ENCODE measurements around the gene ADGRD1.

DNA sequence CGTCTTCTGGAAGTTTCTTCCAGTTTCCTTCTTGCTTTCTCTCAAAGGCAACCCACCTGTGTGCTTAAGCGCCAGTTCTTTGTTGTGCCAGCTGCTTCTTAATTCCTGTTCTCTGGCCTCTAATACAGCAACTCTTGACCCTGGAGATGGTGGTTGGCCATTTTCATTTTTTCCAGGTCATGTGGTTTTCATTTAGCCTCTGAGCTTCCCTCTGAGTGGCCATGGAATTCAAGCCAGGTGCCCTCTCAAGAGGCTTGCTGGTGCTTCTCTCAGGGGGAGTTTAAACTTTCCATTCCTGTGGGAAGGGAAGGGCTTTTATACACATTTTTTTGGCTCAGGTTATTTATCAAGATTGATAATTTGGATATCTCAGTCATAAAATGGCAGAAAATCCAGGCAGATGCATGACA lies 950.0 kb upstream of the TMEM132C start:
- PRO-cap, result no peak

- PRO-cap, result no peak
These were observed 219.9 kb downstream of the TMEM132C start for GRCh38 chr12:128486889-128487283.

GRCh38 chr12:128829596-128830409 lies 6.0 kb upstream of the SLC15A4 start:
- PRO-cap, result no peak

DNA sequence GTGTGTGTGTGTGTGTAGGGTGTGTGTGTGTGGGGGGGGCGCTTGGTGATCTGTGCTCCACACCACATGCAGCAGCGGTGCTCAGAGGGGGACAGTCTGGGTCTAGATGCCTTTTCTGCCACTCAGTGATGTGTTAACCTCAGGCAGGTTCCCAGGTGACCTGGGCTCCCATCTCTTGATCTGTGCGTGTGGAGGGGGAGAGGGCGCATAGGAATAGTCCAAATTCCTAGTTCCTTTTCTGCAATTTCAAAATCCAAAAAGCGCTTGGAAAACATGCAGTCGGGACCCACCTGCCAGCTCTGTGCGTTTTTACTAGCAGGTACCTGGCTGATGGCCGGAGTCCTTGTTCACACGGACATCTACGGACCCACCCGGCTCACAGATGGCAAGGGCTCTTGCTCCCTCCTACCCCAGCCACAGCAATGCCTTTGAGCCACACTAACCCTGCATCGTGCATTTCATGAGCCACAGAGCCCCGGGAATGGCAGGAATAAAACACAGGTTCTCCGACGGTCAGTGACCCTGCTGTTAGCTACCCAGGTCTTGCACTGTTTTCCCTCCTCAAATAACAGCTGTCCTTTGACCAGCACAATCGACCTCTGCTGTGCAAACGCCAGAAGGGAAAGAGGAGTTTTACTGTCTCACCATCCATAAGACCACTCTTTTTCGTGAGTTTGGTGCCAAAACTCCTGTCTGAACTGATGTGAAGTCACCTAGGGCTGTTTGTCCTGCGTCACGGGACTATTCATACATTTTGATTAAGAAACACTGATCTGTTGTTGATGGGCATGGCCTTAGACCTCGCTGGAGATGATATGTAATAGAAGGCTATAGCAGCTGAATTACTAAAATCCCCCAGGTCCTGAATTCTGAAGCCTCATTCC lies 120.9 kb downstream of the GLT1D1 start:
- PRO-cap, result no peak

DNA sequence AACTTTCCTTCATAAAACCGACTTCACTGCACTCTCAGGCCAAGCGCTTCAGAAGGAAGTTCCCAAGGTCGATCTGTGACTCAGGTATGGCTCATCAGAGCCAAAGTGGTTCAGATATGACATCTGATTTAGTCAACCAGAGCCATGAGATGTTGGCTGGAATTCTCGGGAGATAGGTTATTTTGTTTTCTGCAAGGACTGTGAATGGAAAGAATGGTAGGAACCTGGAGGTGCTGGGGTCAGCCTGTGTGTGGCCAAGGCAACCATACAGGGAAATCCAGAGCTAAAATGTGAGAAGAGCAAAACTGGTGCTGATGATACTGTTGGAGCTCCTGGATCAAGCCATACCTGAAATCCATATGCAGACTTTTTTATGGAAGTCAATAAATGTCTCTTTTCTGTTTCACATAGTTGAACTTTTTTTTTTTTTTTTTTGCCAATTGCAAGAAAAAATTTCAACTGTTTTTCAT lies 445.8 kb downstream of the GLT1D1 start:
- PRO-cap, result unidirectional peak, minus-strand start at position 170 of the sequence

- PRO-cap, result no peak
These were observed 29.3 kb downstream of the TMEM132D start for GRCh38 chr12:129874536-129874840.

DNA sequence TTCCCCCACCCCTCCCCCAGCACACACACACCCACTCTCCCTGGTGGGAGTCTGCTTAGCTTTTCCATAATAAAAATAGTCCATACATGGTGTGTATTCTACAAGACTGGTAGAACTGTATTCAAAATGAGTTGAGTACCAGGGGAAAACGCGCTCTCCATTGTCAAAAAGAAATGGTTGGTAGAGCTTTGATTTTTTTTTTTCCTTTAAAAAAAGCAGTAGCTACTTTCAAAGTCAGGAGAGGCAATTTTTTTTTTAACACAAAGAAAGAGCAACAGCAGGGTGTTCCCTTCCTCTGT lies 63.3 kb downstream of the FZD10 start:
- PRO-cap, result no peak

GRCh38 chr12:130714626-130715204 lies 1.4 kb downstream of the RIMBP2 start:
- PRO-cap, result no peak

GRCh38 chr12:130796862-130797361 lies 42.1 kb downstream of the STX2 start:
- PRO-cap, result no peak

GRCh38 chr12:130870496-130871375 lies 1.1 kb upstream of the RAN start:
- PRO-cap, result no peak

- PRO-cap, result no peak
These were observed 28.0 kb upstream of the ADGRD1 start for GRCh38 chr12:130925591-130926137.

DNA sequence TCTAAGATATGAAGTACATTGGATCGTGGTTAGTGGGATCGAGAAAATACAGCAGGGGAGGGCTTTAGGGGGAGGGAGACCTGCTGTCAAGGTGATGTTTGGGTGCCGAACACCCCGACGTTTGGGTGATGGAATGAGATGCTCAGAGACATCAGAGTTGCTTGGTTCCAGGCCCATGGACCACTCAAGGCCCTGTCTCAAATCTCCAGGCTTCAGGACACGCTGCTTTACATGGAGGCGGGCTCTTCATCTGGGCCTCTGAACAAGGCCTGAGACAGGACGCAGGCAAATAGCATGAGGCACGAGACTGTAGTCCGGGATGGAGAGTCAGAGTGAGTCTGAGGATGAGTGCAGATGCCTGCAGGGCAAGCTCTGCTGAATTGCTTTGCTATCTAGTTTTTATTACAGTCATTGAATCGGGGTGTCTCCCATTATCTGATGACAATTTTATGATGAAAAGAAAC lies 1.7 kb upstream of the ADGRD1 start:
- PRO-cap, result no peak

GRCh38 chr12:130953604-130954354 lies at the start of gene ADGRD1:
TSS of gene ADGRD1 (plus strand) at chr12:130953907.
- PRO-cap, result unidirectional peak, plus-strand start at chr12:130953962

GRCh38 chr12:131007114-131008011 lies 53.7 kb downstream of the ADGRD1 start:
- PRO-cap, result no peak

DNA sequence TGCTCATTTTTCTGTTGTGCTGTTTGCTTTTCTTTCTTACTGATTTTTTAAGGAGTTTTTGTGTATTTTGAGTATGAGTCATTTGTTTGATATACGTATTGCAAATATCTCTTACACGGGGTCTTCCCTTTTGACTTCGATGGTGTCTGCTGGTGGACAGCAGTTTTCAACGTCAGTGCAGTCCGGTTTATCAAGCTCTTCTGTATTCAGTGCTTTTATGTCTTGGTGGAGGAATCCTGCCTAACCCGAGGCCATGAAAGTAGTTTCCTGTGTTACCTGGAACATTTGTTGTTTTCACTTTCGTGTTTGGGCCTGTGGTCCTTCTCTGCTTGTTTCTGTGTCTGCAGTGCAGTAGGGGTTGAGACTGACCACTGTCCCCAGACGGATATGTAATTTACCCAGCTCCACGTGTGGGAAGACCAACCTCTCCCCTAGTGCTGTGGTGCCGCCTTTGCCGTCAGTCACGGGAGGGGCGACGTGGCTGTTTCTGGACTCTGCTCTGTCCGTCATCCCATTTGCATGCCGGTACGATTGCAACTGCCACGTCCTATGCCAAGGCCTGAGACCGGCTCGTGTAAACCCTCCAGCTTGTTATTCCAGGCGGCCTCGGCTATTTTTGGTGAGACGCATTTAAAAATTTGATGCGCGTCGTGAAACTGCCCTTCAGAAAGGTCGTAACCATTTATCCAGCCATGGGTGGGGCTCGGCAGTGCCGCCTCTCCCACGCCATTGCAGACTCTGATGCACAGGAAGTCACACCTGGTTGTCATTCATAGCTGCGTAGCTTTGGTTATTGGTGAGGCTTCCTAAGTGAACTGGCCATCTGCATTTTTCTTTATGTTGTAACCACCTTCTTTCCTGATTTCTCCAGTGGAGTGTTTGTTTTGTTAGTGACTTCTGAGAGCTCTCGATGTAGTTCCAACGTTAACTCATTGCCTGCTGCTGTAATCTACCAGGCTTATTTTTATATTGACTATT lies 74.9 kb downstream of the ADGRD1 start:
- PRO-cap, result no peak

DNA sequence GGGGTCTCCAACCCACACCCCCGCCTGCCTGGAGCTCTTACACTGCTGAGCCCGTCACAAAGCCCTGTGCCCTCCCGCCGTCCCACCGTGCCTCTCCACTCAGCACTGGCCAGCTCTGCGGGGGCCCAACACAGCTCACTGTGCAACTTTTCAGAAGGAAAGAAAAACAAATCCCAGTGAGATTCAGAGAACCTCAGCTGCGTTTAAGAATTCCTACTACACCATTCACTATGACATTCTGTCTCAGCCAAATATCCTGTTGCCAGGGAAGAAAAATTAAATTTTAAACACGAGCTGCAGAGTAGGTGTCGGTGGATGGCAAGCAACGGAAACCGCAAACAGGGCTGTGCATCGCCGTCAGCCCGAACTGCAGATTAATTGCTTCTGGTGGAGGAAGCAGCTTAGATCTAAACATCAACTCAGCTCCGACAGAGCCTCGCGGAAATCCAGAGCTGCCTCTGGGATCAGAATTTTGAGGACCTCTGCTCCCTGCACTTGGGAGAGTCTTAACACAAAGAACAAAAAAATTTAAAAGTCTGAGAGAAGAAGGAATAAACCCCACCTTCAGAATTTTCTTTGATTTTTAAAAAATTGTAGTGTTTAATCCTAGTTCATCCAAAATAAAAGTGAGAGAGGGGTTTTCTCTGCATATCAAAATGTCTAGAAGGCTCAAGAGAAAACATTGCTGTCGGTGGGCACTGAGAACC lies 106.4 kb upstream of the SFSWAP start:
- PRO-cap, result no peak

- PRO-cap, result no peak
These were observed 49.7 kb upstream of the SFSWAP start for GRCh38 chr12:131661217-131661642.

GRCh38 chr12:131682017-131682491 lies 28.8 kb upstream of the SFSWAP start:
- PRO-cap, result no peak

DNA sequence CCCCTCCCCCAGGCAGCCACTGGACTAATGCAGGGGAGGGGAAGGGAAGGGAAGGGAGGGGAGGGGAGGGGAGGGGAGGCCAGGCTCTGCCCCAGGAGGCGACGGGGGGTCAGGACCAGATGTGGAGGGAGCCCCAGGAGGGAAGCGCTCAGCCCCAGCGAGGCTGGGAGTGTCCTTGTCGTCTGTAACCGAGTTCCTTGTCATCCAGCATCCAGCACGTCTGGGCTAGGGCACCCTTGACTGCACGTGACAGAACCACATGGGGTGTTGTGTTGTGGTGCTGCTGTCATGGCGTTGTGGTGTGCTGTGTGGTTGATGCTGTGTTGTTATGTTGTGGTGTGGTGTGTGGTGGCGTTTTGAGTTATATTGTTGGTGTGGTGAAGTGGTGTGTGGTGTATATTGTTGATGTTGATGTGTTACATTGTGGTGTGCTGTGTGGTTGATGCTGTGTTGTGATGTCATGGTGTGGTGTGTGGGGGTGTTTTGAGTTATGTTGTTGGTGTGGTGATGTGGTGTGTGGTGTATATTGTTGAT lies 28.3 kb upstream of the SFSWAP start:
- PRO-cap, result no peak

DNA sequence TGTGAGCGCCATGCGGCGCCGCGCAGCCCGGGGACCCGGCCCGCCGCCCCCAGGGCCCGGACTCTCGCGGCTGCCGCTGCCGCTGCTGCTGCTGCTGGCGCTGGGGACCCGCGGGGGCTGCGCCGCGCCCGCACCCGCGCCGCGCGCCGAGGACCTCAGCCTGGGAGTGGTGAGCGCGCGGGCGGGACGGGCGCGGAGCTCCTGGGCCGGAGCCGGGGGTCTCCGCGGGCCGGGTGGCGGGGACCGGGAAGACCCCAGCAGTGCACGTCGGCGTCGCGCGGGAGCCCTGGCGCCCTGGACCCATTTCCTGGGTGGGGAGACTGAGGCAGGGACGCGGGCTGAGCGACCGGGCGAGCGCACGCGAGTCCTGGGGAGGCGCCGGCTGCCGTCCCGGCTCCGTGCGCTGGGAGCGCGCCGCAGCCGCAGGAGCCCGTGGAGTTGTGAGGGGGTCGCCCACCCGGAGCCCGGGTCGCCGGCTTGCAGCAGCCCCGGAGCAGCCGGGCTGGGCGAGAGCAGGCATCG lies 353 bp downstream of the MMP17 start:
- PRO-cap, result no peak

Measured in left cardiac atrium (tissue), 1 donor.